Sigmoid colon (tissue), 4 donors: ENCODE measurements around a stretch of chr20.

GRCh38 chr20:47678679-47679054, 106.6 kb downstream of the SULF2 start:
- PRO-cap: no peak
- RAMPAGE, long total RNA, 4 experiments: no peak in any of the 4 experiments

DNA sequence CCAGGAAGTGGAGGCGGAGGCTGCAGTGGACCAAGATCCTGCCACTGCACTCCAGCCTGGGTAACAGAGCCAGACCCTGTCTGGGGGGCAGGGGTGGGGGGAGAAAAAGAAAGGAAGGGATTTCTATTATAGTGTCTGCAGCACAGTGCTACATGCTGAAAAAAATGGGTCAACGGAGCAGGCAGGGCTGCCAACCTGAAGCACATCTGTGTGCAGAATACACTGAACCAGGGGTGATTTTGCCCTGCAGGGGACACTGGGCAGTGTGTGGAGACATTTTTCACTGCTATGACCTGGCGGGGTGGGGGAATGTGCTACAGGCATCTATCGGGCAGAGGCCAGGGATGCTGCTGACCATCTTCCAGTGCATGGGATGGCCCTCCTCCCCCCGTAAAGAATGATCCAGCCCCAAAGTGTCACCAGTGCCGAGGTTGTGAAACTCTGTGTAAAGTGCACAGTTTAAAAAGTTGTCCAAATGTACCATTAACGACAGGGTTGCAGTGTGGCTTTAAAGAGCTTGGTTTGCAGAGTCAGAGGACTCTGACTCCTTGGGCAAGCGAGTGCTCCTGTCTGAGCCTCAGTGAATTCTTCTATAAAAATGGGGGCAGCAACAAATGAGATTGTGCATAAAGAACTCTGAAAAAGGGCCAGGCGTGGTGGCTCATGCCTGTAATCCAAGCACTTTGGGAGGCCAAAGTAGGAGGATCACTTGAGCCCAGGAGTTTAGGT, 72.2 kb downstream of the SULF2 start:
- PRO-cap: no peak
- RAMPAGE, long total RNA, 4 experiments: no peak in any of the 4 experiments

DNA sequence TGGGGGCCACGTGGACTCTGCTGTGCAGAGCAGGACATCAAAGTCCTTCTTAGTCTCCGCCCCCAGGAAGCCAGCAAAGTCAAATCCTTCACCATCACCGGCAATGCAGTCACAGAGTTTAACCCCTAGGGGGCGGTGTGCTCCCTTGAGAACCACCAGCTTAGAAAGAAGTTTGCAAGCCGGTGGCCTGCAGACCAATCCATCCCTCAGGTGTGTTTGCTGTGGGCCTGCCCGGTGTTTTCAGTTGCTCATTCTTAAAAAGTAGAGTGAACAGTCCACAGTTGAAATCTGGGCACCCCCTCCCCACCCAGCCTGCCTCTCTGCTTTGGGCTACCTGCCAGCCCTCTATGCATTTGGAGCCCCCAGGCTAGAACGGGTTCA, 59.9 kb downstream of the SULF2 start:
- PRO-cap: no peak
- RAMPAGE, long total RNA, 4 experiments: no peak in any of the 4 experiments

- PRO-cap: no peak
- RAMPAGE, long total RNA, 4 experiments: no peak in any of the 4 experiments
Measured at GRCh38 chr20:47735530-47736176, 49.6 kb downstream of the SULF2 start.

GRCh38 chr20:47773376-47773905, 11.8 kb downstream of the SULF2 start:
- PRO-cap: no peak
- RAMPAGE, long total RNA, 4 experiments: no peak in any of the 4 experiments

DNA sequence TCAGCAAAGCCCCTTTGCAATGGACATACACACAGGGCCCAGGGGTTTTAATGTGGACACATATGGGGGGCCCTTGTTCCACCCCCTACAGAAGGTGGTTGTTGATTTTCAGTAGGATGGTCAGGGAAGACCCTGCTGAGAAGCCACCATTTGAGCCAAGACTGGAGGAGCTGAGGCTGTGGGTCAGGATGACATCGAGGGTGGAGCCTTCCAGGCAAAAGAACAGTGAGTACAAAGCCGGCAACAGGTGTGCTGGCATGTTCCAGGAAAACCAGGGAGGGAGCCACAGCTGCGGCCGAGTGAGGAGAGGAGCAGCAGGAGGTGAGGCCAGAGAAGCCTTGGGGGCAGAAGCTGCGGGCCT, 126.8 kb upstream of the SULF2 start:
- PRO-cap: no peak
- RAMPAGE, long total RNA, 4 experiments: no peak in any of the 4 experiments

DNA sequence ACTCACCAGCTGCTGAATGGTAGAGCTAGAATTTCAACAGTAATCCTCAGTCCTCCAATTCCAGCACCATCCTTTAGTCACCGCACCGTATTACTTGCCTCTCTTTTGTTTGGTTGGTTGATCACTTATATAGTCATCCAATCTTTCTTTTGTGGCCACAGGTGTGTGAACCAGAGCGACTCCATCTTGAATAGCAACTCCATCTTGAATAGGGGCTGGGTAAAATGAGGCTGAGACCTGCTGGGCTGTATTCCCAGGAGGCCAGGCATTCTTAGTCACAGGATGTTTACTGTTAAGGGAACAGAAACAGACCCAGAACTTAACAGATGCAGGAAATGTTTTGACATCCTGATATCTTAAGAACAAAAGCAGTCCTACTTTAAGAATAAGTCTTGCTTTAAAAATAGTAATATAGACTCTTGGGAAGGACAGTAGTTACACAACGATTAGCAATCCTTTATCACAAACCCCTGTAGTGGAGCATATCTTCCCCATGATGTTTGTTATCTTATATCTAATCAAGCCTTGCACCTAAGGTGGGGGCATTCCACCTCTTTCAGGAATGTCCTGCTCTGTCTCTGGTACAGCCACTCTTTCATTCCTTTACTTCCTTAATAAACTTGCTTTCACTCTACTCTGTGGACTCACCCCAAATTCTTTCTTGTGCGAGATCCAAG, 493.6 kb upstream of the SULF2 start:
- PRO-cap: no peak
- RAMPAGE, long total RNA, 4 experiments: no peak in any of the 4 experiments

DNA sequence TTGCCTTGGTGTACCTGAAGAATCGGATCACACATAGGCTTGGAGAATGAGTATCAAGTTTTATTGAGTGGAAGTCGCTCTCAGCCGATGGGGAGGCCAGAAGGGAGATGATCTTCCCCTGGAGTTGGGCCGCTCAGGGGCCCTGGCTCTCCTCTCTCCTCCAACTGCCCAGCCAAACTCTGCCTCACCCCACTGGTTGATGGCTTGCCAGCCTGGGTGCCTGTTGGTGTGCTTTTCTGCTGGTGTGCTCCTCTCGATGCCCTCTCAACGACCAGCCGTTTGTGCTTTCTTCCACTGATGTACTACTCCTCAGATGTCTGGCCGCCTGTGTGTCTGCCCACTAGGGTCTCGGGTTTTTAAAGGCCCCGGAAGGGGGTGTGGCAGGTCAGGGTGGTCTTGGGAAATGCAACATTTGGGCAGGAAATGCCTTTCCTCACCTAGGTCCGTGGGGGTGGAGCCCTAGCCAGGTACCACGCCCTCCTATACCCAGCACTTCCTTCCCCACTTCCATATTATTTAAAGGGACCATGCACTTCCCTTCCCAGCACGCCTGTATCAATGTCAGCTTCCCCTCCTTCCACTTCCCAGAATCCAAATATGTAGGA, 516.2 kb downstream of the PREX1 start:
- PRO-cap: no peak
- RAMPAGE, long total RNA, 4 experiments: no peak in any of the 4 experiments

DNA sequence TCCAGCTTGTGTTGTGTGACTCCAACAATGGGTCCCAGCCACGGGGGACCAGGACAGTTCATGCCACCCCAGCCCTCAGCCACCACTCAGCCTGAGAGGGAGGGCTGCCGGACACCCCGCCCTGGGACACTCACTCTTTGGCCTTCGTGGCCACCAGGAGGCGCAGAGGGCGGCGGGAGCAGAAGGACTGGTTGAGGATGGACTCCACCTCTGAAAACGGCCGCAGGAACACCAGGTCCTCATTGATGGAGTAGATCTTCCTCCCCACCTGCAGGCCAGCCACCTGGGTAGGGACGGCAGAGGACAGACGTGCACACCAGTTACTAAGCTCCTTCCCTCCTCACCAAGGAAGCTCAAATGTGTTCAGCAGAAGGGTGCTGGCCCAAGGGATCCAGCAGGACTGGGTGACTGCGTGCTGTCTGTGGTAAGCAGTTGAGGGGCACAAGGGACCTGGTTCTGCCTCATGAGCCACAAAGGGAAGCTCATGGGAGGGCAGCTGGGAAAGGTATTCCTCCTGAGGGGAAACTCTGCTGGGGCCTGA, 170.8 kb downstream of the PREX1 start:
- PRO-cap: no peak
- RAMPAGE, long total RNA, 4 experiments: no peak in any of the 4 experiments

DNA sequence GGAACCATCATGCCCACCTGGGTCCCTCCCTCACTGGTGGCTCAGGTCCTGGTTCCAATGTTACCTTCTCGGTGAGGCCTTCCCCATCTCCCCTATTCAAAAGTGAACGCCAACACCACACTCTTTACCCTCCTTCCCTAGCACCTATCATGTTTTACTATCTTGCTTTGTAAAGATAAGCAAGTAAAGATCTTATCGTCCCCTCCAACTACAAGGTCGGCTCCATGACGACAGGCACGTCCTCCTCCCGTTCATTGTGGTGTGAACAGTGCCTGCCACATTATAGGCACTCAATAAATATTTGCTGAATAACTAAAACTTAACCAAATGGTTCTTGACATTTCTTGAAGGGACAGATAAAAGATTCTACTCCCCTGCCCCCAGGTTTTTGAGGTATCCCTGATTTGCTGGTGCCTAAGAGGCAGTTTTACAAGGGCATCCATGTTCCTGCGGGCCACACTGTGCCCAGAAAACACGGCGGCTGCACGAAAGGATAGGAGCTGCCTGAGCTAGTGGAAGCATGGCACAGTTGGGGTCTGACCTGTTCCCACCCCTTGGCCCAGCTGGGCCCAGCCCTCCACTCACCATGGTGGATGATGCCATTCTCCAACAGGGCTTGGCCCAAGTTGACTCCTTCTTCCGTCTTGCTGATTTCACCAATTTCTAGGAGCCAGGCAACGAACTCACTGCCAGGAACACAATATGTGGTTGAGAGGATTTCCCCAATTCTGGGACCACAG, 147.0 kb downstream of the PREX1 start:
- PRO-cap: no peak
- RAMPAGE, long total RNA, 4 experiments: no peak in any of the 4 experiments

DNA sequence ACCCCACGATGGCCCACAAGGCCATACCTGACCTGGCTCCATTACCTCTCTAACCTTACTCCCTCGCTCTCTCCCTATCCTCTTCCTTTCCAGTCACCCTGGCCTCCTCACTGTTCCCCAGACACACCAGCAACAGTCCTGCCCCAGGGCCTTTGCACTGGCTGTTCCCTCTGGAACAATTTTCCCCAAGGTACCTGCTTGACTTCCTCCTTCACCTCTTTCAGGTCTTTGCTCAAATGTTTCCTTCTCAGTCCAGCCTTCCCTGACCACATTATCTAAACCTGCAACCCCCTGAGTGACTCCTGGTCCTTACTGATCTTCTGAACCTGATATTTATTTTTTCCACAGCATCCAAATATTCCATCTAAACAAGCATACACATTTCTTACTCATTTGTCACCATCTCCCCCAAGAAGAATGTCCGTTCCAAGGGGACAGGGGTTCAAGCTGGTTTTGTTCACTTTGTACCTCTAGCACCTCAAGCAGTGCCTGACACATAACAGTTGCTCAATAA, 107.8 kb downstream of the PREX1 start:
- PRO-cap: no peak
- RAMPAGE, long total RNA, 4 experiments: no peak in any of the 4 experiments

GRCh38 chr20:48738423-48739346, 89.1 kb downstream of the PREX1 start:
- PRO-cap: no peak
- RAMPAGE, long total RNA, 4 experiments: no peak in any of the 4 experiments

- PRO-cap: no peak
- RAMPAGE, long total RNA, 4 experiments: no peak in any of the 4 experiments
Measured at GRCh38 chr20:48742306-48742714, 85.5 kb downstream of the PREX1 start.

DNA sequence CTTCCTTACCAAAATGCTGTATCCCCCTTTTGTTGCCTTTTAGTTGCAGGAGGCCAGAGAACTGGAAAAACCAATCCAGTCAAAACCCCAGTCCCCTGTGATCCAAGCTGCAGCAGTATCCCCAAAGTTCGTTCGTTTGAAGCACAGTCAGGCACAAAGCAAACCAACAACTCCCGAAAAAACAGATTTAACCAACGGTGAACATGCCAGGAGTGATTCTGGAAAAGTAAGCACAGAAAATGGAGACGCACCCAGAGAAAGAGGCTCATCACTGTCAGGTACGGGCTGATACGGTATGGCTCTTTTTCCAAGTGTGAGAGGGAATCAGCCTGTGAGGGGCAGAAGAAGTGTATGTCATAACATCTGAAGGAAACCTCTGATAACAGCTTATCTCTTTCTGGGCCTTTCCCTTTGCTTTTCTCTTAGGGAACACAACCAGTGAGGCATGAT, 32.0 kb downstream of the ARFGEF2 start:
- PRO-cap: no peak
- RAMPAGE, long total RNA, 4 experiments: no peak in any of the 4 experiments

DNA sequence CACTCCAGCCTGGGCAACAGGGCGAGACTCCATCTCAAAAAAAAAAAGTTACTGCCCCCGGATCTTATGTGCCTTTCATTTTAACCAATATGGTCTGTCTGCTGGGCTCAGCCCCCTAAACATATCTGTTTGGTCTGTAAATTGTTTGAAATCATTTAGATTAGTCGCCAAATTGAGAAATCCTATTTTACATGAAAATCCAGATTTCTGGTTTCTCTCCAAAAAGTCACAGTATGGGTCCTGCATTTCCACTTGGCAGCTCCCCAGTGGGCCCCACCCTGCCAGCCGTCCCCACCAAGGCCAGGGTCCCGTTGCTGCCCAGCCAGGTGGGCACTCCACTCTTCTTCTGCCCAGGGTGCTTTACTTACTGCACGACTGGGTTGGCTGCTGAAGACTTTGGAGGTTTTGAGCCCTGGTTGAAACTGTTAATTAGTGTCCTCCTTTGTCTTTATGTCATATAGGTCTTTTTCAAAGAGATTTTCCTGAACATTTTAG, 50.4 kb downstream of the ARFGEF2 start:
- PRO-cap: no peak
- RAMPAGE, long total RNA, 4 experiments: no peak in any of the 4 experiments

GRCh38 chr20:48974489-48974900, 53.0 kb downstream of the ARFGEF2 start:
- PRO-cap: no peak
- RAMPAGE, long total RNA, 4 experiments: no peak in any of the 4 experiments

DNA sequence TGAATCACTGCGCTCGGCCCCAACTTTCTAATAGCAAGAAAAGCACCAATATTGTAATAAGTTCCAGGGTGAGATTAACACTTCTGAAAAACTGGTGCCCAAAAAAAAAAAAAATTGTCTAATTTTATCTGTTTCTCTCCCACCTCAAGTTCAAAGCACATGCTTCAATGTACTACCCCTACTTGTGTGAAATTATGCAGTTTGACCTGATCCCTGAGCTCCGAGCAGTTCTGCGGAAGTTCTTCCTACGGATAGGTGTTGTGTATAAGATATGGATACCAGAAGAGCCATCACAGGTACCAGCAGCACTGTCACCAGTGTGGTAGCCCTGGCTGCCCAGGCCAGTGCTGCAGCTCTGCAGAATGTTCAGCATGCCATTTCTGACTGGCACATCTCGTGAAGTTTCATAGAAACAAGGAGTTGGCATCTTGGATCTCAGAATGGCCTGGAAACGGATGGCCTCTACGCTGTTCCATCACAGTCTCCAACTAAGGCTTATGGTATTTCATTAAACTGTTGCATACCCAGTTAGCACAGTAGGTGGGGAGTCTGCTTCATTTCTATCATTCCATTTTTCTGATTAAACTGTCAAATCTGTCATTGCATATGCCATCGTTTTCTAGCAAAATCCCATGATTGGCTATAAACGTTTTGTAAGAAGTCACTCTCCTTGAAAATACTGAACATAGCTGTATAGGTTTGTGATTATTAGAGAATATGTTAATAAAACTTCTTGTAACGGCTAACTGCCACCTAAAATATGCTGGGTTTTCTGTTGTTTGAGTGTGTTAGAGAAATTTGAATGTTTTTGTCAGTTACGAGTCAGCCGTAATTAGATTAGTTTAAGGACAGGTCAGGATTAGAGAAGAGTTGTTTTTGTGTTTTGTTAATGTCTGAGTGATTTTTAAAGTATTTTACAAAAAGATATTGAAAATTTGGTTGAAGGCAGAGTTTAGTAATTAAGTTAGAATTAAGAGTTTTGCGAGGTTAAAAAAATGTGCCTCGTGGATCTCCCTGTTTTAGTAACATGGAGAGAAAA, 12.9 kb upstream of the CSE1L start:
- PRO-cap: no peak
- RAMPAGE, long total RNA, 4 experiments: no peak in any of the 4 experiments

GRCh38 chr20:49233882-49234182, 14.6 kb downstream of the DDX27 start:
- PRO-cap: no peak
- RAMPAGE, long total RNA, 4 experiments: no peak in any of the 4 experiments

GRCh38 chr20:49276935-49277836, 671 bp downstream of the ZNFX1 start:
- PRO-cap: no peak
- RAMPAGE, long total RNA, 4 experiments: no peak in any of the 4 experiments

GRCh38 chr20:49352821-49353173, 74.9 kb upstream of the ZNFX1 start:
- PRO-cap: no peak
- RAMPAGE, long total RNA, 4 experiments: no peak in any of the 4 experiments